ENCODE results near the genes POLR3H, SNU13 and MEI1.

GRCh38 chr22:41258625-41259332, 18.0 kb upstream of the CHADL start:
- PRO-cap, 3 experiments: no peak in any of the 3 experiments
- RAMPAGE, long total RNA: no peak
- RRBS, 2 experiments: no CpG with 5 or more reads among the region's 18 CpGs

GRCh38 chr22:41280072-41280641, 5.8 kb downstream of the RANGAP1 start:
- PRO-cap, 3 experiments: no peak in any of the 3 experiments
- RAMPAGE, long total RNA: no peak
- RRBS, 2 experiments: no CpG with 5 or more reads among the region's 4 CpGs

DNA sequence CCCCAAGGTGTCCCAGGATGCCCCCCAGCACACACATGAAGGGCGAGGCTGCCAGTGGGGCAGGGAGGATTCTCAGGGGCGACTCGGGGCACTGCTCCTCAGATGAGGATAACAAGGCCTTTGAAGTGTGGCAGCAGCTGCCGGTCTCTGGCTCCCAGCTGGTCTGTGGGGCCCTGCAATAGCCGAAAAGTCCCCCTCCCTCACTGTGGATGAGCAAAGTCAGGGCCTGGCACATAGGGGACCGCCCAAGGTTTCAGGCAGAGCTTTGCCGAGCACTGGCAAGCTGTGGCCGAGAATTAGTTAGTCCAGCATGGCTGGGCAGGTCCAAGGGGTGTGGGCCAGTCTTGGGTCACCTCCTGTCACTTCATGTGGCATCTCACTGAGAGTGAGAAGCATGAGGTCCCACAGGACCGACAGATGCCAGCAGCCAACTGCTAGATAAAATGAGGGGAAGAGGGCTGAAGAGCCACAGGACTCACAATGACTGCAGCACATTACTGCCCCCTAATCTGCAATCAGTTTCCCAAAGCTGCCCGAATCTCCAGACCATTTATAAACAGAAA, 12.6 kb upstream of the TEF start:
- PRO-cap, 3 experiments: no peak in any of the 3 experiments
- RAMPAGE, long total RNA: no peak
- RRBS, 2 experiments: no CpG with 5 or more reads among the region's 10 CpGs

GRCh38 chr22:41415157-41416003, 31.2 kb downstream of the TOB2 start:
- PRO-cap, 3 experiments: peak in 1 of 3 experiments; most common plus-strand start chr22:41415617 (in 1); most common minus-strand start chr22:41415448 (in 1)
- RAMPAGE, long total RNA: no peak
- RRBS, 2 experiments: no CpG with 5 or more reads among the region's 16 CpGs

GRCh38 chr22:41432010-41432506, 14.5 kb downstream of the TOB2 start:
- PRO-cap, 3 experiments: no peak in any of the 3 experiments
- RAMPAGE, long total RNA: no peak
- RRBS, 2 experiments: no CpG with 5 or more reads among the region's 9 CpGs

- PRO-cap, 3 experiments: peak in 1 of 3 experiments; most common minus-strand start chr22:41438910 (in 1)
- RAMPAGE, long total RNA: no peak
- RRBS, 2 experiments: 7 to 13% methylated on average over 2 of the region's 4 CpGs
Measured at GRCh38 chr22:41438758-41439260, 7.8 kb downstream of the TOB2 start.

DNA sequence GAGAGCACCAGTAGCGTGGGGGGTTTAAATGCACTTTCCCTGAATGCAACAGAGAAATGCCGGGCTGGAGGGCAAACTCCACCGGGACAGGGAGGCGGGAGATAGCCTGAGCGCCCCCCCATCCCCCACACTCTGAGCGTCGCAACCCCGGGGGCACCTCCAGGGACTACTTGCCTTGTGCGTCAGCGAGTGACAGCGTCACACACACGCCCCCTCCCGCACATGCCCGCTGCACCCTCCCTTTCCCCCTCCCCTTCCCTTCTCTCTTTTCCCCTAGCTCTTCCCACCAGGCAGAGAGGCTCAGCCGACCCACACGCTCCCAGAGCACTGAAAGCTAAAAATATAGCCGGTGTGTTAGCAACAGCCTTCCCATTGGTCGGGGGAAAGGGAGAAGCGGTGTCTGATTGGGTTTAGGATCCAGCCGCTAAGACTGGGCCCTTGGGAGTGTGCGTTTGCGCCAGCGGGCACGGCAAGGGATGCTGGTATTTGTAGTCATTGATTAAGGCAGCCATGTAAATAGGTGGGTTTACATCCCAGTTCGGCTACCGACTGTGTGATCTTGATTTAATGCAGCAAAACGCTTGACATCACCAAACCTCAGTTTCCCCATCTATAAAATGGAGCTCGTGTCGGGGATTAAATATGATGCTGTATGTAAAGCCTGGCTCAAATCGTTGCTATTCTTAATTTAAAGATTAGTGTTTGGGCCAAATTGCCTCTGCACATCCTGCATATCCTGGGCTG, 1.8 kb upstream of the TOB2 start:
- PRO-cap, 3 experiments: peak in 3 of 3 experiments; most common plus-strand start position 283 of the sequence (in 1); most common minus-strand start position 134 of the sequence (in 3)
- RAMPAGE, long total RNA: no peak
- RRBS, 2 experiments: 2 to 3% methylated on average over 6 of the region's 30 CpGs

DNA sequence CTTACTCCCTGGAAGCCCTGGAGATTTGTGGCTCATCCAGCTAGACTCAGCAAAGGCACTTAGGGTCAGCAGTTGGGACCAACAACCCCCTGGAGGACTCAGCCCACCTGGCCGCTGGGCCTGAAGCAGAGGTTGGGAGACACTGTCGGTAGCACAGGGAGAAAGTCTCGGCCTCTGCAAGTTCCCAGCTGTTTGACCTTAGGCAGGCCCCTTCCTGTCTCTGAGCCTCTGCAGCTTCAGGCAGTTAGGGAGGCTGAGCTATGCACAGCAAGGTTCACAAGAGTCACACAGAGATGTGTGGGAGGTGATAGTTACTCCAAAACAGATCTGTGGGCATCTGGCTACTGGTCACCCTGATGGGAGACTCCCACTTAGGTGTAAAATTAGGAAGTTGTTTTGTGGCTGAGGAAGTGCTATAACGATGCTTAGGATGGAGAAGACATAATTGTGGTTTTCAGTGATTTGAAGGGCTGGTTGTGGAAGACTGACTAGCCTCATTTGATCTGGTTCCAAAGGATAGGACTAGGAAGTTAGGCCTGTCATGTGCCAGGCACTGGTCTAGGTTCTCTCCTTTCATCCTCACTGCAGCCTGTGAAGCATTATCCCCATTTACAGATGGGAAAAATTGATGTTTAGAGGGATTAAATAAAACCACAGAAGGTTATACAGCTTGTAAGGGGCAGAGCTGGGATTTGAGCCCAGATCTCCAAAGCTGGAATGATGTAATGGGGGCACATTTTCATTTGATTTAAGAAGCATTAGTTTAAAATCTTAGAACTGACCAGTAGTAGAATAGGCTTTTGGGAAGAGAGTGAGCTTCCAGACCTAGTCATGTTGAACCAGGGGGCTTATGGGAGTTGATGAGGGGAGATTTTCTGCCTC, 13.5 kb downstream of the ACO2 start:
- PRO-cap, 3 experiments: no peak in any of the 3 experiments
- RAMPAGE, long total RNA: no peak
- RRBS, 2 experiments: no CpG with 5 or more reads among the region's 4 CpGs

- PRO-cap, 3 experiments: peak in 1 of 3 experiments; most common plus-strand start chr22:41513068 (in 1); most common minus-strand start chr22:41512942 (in 1)
- RAMPAGE, long total RNA: no peak
- RRBS, 2 experiments: no CpG with 5 or more reads among the region's 8 CpGs
Measured at GRCh38 chr22:41512790-41513209, 31.5 kb downstream of the POLR3H start.

DNA sequence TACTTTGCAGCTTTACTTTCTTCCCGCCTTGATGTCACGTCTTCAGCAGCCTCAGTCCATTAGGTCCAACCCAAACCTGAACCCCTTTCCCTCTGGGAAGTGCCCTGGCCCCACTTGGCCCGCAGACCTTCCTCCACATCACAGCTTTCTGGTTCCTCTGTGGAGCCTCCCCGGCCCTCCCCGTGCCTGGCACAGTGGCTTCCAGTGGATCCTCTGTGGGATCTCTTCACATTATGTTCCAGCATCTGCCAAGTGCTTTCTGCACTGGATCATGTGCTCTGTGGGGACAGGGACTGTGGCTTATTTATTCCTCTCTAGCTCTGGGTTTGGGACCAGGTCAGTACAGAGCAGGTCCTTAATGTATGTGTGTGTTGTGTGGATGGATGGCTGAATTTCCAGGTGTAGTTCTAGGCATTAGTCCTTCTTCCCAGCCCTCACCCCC, 30.9 kb downstream of the POLR3H start:
- PRO-cap, 3 experiments: peak in 1 of 3 experiments; most common plus-strand start position 323 of the sequence (in 1); most common minus-strand start position 196 of the sequence (in 1)
- RAMPAGE, long total RNA: no peak
- RRBS, 2 experiments: no CpG with 5 or more reads among the region's 5 CpGs

GRCh38 chr22:41519914-41520392, 24.3 kb downstream of the POLR3H start:
- PRO-cap, 3 experiments: no peak in any of the 3 experiments
- RAMPAGE, long total RNA: no peak
- RRBS, 2 experiments: no CpG with 5 or more reads among the region's 6 CpGs

DNA sequence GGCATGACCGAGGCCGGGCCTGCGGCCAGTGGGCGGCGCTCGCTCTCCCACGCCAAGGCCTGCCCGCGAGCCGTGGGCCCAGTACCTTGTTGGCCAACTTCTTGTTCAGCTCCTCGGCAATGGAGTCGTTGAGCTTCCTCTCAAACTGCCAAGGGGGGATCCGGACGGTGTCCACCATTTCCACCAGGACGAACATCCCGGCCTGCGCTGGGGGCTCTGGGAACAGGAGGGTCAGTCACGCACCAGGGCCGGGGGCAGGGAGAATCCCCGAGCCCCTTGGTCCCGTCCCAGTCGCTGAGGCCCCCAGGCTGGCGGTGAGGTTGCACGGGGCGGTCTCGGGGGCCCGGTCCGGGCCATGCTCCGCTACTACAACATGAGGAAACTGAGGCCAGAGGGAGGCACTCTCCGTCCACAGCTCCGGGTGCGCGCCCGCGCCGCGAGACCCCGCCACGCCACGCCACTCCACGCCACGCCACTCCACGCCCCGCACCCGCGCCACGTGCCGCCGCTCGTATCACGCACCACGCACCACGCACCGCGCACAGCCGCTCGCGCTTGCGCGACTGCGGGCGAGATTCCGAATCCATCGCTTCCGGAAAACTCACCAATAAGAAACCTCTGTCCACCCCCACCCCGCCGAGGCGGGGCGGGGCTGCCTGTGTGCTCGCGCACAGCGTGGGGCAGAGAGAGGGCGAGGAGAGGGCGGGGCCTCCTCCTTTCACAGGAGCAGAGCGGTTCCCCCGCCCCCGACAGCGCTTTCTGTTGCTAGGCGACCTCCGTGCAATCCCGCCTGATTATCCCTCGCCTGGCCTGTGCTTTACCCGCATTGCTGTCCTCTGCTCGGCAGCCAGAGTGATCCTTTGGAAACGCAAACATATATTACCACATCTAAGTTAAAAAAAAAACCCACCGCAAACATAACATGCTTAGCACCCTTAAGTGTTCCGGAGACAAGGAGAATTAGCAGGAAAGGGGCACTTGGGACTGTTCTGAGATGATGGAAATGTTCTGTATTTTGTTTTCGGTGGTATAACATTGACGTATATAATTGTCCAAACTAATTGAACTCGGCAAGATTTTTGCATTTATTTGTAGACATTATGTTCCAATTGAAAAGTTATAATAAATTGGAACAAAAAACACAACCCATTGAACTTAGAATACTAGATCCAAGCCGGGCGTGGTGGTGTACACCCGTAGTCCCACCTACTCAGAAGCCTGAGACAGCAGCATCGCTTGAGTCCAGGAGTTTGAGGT, at the start of gene POLR3H:
TSS of gene POLR3H (minus strand) at position 565 of the 1,257 bp plus-strand sequence.
- PRO-cap, 3 experiments: peak in 3 of 3 experiments; most common plus-strand start position 824 of the sequence (in 1); most common minus-strand start position 543 of the sequence (in 2)
- RAMPAGE, long total RNA: no peak
- RRBS, 2 experiments: 1 to 4% methylated on average over 17 of the region's 94 CpGs

GRCh38 chr22:41574629-41575615, 14.1 kb downstream of the CSDC2 start:
- PRO-cap, 3 experiments: peak in 2 of 3 experiments; most common minus-strand start chr22:41575224 (in 2)
- RAMPAGE, long total RNA: no peak
- RRBS, 2 experiments: no CpG with 5 or more reads among the region's 39 CpGs

DNA sequence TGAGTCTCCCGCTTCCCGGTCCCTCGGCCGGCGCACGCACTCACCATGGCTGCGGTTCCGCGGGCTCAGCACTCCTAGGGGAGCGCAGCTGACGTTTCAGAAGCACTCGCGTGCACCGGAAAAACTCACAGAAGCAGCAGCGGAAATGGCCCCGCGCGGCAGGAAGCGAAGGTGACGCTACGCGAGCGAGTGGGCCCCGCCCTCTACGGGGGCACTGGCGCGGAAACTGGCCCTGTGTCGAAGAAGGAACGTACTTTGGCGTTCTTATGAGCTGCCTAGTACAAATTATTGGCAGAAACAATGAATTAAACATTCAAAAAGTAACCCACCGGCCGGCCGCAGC, at the start of gene SNU13:
TSS of gene SNU13 (minus strand) at position 118 of the 343 bp plus-strand sequence.
- PRO-cap, 3 experiments: peak in 3 of 3 experiments; most common plus-strand start position 224 of the sequence (in 2); most common minus-strand start position 76 of the sequence (in 3)
- RAMPAGE, long total RNA: start-site peak on the minus strand centred at position 117 of the sequence, 94 bp wide, 352 and 240 reads in 2 replicates
- RRBS, 2 experiments: 1 to 2% methylated on average over 13 of the region's 33 CpGs

GRCh38 chr22:41699070-41699978, at the start of gene MEI1:
Gene MEI1 (plus strand): TSS chr22:41699503.
- PRO-cap, 3 experiments: no peak in any of the 3 experiments
- RAMPAGE, long total RNA: no peak
- RRBS, 2 experiments: 48 to 51% methylated on average over 34 to 35 of the region's 69 CpGs

DNA sequence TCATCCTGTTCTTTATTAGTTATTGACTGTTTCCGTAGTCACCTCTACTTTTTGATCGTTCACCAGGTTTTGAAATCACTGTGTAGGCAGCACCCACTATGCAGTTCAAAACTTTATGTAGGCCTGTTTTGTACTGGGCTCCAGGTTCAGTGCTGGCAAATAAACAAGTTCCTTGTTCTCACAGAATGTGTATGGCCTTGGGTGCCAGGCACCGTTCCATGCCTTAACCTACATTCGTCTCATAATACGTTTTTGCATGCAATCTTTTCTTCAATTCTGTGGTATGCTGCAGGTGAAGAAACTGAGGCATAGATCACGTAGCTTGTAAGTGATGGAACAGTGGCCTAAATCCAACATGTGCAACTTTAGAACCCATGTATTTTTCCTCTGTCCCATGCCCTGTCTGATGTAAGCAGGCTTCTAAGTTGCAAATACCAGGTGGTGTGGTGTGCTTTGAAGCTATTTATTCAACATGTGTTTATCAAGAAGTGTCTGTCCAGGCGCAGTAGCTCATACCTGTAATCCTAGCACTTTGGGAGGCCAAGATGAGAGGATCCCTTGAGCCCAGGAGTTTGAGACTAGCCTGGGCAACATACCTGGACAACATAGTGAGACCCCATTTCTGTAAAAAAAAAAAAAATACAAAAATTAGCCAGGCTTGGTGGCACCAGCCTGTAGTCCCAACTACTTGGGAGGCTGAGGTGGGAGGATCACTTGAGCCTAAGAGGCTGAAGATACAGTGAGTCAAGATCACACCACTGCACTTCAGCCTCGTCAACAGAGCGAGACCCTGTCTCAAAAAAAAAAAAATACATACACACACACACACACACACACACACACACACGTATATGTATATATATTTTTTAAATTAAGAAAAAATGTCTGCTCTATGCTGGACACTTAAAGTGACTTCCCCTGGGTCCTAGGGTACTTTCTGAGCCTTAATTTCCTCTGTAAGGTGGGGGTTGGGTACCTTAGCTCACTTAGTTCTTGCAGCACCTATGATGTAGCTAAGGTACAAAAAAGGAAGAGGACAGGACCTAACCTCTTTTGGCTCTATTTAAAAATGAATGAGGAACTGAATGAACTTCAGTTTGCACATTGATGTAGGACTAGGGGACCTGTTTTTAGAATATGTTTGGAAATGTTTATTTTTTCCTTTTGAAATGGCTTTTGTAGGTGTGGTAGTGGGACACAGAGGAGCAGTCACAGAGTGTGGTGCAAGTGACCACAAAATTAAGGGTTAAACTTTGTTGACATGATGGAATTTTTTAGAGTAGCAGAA, 10.8 kb downstream of the SREBF2 start:
- PRO-cap, 3 experiments: no peak in any of the 3 experiments
- RAMPAGE, long total RNA: no peak
- RRBS, 2 experiments: no CpG with 5 or more reads among the region's 10 CpGs

DNA sequence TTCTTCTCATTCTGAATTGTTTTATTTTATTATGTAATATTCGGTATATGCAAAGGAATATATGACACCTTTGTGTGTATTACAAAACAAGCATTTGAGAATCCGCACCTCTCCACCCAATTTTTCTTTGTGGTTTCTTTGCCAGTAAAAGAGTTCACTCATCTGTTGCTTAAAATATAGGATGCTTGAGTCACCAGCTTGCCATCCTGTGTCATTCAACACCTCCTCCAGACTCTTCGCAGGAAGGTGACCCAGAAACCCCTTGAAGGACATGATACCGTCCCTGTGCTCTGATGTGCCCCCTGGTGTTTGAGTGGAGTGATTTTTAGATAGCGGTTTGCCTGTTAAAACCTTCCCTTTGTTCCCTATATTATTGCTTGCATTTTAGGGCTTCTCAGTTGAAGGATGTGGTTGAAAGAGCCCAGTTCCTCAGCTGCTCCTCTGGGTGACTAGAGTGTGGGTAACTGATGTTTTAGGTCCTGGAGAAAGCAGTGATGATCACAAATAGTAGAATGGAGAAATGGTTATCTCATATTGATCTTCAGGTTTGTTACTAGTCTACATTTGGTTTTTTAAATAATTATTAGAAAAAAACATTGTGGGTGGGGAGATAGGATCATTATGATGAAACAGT, 24.7 kb downstream of the SREBF2 start:
- PRO-cap, 3 experiments: no peak in any of the 3 experiments
- RAMPAGE, long total RNA: no peak
- RRBS, 2 experiments: no CpG with 5 or more reads among the region's 5 CpGs

DNA sequence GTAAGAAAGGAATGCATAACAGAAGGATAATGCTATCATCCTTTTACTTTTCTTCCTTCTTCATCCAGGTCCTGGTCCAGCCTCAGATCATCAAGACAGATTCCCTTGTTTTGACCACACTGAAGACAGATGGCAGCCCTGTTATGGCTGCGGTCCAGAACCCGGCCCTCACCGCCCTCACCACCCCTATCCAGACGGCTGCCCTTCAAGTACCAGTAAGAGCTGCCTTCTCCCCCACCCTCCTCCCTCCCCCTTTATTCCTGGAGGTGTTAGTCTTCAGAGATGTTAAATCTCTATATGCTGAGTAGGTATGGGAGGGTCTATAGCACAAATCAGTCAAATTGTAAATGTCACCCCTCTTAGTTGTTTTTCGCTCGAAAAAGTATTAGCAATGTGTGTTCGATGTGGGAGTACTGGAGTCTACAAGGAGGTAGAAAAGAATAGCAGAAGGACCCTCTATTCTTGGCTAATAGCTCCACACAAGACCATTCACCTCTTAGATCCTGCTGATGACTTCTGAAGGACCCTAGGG, 38.0 kb downstream of the SREBF2 start:
- PRO-cap, 3 experiments: no peak in any of the 3 experiments
- RAMPAGE, long total RNA: no peak
- RRBS, 2 experiments: no CpG with 5 or more reads among the region's 7 CpGs

DNA sequence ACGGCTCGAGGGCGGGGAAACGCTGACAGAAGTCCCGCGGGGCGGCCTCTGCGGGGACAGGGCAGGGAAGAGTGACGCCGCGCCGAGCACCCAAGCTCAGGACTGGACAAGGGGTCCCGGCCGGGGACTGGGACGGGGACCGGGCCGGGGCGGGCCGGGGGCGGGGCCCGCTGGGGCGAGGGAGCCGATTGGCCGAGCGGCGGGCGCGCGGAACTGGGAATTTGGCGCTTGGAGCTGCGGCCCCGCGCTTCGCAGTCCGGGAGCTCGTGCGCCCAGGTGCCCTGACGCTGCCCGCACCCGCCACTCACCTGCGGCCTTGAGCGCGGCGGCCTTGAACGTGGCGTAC, 4.8 kb downstream of the SHISA8 start:
- PRO-cap, 3 experiments: peak in 1 of 3 experiments; most common plus-strand start position 254 of the sequence (in 1)
- RAMPAGE, long total RNA: no peak
- RRBS, 2 experiments: 2 to 3% methylated on average over 14 to 16 of the region's 46 CpGs

DNA sequence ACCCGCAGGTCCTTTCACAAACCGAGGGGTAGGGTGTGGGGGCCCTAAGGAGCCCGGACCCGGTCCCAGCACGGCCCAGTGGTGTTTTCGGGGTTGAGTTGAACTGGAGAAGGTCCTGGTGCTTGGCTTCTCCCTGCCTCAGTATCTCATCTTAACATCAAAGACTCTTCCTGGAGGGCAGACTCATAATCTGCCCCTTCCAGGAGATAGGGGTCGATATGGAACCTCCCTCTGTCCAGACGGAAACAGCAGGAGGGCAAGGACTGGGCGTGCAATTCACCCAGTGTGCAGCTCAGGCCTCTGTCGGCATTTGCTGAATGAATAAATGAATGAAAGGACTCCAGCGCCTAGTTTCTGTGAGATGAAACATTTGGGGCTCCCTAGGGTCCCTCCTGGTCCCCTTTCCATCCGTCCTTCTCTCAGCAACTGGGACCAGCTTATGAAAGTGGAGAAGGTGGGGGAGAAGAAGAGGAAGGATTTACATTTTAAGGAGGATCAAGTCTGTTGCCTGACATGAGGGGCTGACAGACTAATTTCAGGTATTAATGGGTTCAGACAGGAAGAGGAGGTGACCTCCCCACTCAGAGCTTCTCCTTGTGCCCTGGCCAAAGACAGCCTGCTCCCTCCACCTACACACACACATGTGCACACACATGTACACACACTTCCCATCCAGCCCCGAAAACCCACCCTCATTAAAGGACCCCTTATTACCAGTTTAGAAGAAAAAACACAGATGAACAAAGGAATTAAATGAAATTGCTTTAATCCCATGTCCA, 1.1 kb upstream of the SHISA8 start:
- PRO-cap, 3 experiments: no peak in any of the 3 experiments
- RAMPAGE, long total RNA: no peak
- RRBS, 2 experiments: no CpG with 5 or more reads among the region's 13 CpGs